ENCODE measurements around a stretch of chr4.

DNA sequence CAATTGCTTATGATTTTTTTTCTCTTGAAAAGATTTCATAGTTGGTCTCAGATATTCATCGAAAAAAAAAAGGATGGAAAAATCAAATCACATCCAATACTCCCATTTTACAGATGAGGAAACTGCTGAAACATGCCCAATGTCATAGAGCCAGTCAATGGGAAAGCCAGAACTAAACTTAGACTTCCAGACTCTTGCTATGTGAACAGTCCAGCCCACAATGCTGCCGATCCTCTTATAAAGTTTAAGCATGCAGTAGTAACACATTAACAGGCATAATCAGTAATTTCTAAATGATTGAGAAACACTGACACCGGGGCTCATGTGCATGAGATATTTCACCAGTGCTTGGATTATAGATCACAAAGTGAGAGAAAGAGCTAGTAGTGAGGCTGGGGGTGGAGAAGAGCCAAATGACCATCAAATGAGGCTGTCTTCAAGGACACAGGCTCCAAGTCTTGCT lies 2.6 kb downstream of the BDH2 start:
- PRO-cap, 2 experiments = no peak in any of the 2 experiments

- PRO-cap, 2 experiments = no peak in any of the 2 experiments
Observed at GRCh38 chr4:103255524-103256024, 57.4 kb upstream of the CENPE start.

- PRO-cap, 2 experiments = no peak in any of the 2 experiments
Observed at GRCh38 chr4:103946787-103947170, 227.0 kb upstream of the TACR3 start.

DNA sequence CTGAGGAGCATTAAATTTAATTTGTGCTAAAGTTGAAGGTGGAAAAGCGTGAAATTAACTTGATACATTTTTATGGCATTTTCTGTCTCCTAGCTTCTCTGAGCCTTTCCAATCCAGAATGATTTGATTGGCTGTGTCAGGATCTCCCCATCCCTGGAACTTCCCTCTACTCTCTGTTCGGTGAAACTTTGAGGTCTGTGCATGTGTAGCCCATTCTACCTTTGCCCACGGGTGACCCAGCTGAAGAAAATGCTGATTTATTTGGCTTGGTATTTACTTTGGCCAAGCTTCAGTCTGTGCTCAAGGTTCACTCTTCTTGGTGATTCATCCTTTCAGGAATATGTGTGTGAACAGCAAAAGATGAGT lies 233.6 kb upstream of the CXXC4 start:
- PRO-cap, 2 experiments = no peak in any of the 2 experiments

GRCh38 chr4:104930691-104931196 lies 215.9 kb upstream of the TET2 start:
- PRO-cap, 2 experiments = no peak in any of the 2 experiments

DNA sequence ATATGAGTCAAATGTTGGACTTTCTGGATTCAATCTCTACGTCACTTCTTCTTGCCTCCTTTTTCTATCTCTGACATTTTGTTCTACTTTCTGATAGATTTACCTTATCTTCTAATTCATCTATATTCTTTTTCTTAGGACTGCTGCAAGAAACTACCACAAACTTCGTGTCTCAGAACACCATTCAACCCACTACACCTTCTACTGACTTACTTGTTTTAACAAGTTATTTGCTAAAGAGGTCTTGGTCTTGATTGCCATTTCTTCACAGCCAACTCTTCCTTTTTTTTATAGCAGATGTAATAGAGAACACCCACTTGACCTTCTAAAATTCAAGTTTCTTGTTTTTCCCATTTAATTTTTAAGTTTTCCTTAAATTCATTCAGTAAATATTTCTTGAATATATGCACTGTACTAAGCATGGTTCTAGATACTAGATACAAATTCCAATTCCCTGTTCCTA lies 7.9 kb downstream of the PPA2 start:
- PRO-cap, 2 experiments = no peak in any of the 2 experiments

DNA sequence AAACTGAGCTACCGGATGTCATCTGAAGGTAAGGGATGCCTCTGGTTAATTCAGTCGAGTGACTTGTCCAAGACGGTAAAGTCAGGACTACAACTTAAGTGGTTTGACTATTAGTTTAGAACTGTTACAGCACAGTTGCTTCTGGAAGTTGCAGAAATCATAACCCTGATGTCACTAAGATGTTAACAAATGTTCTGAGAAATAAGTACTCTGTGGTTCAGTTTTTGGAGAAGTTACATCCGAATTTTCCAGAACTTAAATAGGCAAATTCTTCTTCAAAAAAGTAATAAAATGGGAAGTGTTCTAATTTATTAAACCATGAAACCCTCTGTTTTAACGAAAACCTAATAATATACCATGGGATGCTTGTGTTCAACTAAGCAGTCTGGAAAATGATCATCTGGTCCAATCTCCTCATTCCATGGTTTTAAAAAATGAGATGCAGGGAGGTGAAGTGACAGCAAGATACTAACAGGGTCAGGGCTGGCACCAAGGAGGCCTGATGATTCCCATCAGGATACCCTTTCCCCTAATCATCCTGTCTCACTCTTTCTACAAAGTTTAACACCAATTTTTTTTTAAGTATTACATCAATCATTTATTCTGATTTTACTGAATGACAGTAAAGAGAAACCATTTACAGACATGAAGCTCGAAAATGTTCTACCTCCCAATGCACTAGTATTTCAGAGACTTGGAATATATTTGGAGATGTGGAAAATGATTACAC lies 2.9 kb downstream of the PPA2 start:
- PRO-cap, 2 experiments = no peak in any of the 2 experiments

DNA sequence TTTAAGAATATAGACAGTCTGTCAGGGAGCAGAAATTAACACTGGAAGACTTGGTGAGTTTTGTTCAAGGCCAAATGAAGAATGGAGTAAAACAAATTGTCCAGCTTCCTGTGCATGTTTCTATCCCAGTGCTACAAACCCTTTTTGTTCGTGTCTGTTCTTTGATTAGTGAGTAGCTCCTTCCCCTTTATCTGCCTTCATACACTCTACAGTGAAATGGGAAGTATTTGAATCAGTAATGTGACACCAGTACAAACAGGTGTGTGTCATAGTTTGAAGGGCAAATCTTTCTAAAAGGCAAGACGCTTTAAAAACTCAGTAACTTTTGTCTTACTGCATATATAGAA lies 5.8 kb downstream of the ARHGEF38 start:
- PRO-cap, 2 experiments = no peak in any of the 2 experiments

GRCh38 chr4:105707803-105708576 lies 499 bp downstream of the INTS12 start:
- PRO-cap, 2 experiments = no peak in any of the 2 experiments

DNA sequence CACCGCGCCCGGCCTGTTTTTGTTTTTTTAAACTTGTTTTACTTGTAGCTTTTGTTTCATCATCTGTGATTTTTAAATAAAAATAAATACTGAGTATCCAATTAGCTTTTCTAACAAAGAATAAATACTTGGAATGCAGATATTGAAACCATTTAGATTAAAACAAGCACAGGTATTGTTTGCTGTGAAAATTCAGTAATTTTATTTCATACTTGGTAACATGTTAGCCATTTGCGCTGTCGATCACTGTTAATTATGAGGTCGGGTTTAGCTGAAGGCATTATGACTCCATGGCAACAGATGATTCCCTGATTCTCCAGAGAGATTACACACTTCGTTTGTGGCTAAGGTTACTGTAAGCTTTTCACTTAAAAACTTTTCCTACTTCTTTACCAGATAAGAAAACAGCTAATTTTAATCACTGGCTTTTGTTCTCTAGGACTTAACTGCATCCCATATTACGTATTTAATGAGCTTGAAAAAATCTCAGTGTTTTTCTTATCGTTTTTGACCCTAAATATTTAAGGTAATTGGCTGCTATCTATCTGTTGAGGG lies 2.0 kb downstream of the GSTCD start:
- PRO-cap, 2 experiments = no peak in any of the 2 experiments

- PRO-cap, 2 experiments = no peak in any of the 2 experiments
Observed at GRCh38 chr4:105978881-105979359, 83.6 kb downstream of the NPNT start.

DNA sequence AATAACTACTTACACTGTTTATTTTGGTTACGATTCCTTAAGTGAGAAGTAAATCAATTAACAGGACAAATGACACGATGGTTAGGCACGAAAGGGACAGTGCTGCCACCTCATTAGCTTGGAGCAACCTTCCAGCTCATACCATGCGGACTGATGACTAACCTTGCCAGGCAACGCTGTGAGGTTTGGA lies 649 bp upstream of the SGMS2 start:
- PRO-cap, 2 experiments = no peak in any of the 2 experiments

DNA sequence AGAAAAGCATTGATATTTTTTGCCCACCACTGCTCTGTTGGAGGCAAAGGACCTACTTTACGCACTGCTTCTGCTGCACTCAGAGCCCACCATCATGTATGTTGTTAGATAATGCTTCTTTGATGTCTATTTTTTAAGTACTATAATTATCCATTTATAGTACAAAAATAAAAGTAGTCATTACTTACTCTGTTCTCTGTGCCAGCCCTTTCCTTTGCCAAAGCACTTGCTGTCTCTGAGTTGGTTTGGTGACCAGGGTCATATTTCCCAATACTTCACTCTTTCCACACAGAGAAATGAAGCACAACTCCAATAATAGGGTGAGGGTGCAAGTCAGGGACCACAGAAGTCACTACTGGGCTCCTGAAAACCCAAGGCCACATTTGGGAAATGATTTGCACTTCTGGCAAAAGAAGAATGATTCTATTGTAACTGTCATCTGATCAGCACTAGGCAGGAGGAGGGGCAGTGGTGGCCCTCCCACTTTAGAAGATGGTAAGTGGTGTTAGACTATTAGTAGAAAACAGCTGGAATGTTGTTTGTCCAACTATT lies 11.1 kb upstream of the HADH start:
- PRO-cap, 2 experiments = no peak in any of the 2 experiments

GRCh38 chr4:107999790-108000341 lies 10.2 kb downstream of the HADH start:
- PRO-cap, 2 experiments = no peak in any of the 2 experiments

GRCh38 chr4:108107590-108108632 lies 60.8 kb downstream of the LEF1 start:
- PRO-cap, 2 experiments = no peak in any of the 2 experiments

- PRO-cap, 2 experiments = no peak in any of the 2 experiments
Observed at GRCh38 chr4:108170510-108171135, 1.9 kb upstream of the LEF1 start.

- PRO-cap, 2 experiments = peak in 1 of 2 experiments; most common minus-strand start chr4:108621657 (in 1)
Observed at GRCh38 chr4:108621441-108621894, 1.1 kb downstream of the RPL34 start.

- PRO-cap, 2 experiments = no peak in any of the 2 experiments
Observed at GRCh38 chr4:108651221-108651900, 962 bp downstream of the OSTC start.

GRCh38 chr4:108878014-108878281 lies 115.1 kb upstream of the ETNPPL start:
- PRO-cap, 2 experiments = no peak in any of the 2 experiments

- PRO-cap, 2 experiments = peak in 2 of 2 experiments; most common plus-strand start chr4:109730576 (in 2); most common minus-strand start chr4:109730643 (in 2)
Observed at GRCh38 chr4:109730357-109730988, 603 bp upstream of the PLA2G12A start.

Data from psoas muscle (tissue), 2 donors.